Esophagus squamous epithelium (tissue), 4 donors: ENCODE measurements around a stretch of chr3.

GRCh38 chr3:62202964-62204174 is 115.5 kb upstream of the C3orf14 start:
- PRO-cap: no peak
- RAMPAGE, long total RNA, 4 experiments: no peak in any of the 4 experiments

DNA sequence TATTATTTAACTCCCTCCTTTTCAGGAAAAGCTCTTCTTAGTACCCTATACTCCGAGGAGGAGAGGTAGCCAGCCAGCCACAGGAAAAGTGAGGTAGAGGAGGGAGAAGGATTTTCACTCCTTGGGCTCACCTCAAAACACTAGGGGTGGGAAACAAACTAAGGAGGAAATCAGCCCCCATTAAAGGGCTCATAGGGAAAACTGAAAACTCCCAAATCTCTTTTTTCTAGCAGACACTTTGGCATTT is 16.6 kb downstream of the FEZF2 start:
- PRO-cap: unidirectional peak, plus-strand start at position 54 of the sequence
- RAMPAGE, long total RNA, 4 experiments: no peak in any of the 4 experiments

DNA sequence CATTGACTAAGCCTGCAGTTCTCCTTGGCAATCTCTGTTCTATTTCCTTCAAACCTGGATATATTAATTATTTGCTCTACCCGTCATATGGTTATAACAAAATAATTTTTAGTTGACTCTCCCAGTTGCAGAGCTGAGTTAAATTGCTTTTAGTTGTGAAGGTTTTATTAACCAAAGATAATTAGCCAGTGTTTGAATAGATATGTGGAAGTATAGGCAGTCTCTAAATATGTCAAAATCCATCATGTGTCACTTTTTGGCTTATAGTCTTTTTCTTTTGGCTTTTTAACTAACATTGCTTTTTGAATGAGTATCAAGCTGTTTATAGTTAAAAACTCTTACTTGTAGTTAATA is 118.6 kb upstream of the SYNPR start:
- PRO-cap: no peak
- RAMPAGE, long total RNA, 4 experiments: no peak in any of the 4 experiments

DNA sequence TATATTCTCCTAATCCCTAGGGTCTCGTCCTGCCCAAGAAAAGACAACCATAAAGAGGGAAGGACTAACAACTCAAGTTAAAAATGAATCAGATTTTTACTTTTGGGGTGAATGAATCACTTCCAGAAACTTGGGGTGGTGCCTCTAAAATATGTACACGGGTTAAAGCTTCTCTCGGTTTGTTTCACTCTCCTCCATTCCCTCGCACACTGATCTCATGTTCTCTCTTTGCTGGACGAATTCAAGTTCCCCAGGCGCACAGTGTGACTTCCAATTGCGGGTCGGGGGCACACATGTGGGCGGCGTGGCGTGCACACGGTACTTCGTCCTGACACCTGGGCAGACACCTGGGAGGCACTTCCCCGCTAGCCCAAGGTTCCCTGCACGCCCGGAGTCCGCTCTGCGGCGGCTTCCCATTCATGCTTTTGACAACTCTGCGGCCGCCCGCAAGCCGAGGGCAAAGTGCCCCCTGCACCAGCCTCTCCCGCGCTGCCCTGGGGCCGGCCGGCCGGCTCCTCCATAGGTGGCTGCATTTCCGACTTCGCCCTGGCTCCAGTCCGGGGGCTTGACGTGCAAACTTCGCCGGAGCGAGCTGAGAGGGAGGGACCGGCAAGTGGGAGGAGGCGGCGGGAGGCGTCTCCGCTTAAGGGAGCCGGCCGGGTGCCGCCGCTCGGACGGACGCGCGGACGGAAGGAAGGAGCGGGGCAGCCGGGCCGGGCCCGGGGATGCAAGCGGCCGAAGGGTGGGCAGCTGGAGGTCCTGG is 48.0 kb downstream of the ATXN7 start:
- PRO-cap: bidirectional peak, plus-strand start at position 646 of the sequence, minus-strand start at position 559 of the sequence
- RAMPAGE, long total RNA, 4 experiments: start-site peak on the plus strand in 1 of 4 experiments, centred at position 643 of the sequence, 12 reads per replicate

DNA sequence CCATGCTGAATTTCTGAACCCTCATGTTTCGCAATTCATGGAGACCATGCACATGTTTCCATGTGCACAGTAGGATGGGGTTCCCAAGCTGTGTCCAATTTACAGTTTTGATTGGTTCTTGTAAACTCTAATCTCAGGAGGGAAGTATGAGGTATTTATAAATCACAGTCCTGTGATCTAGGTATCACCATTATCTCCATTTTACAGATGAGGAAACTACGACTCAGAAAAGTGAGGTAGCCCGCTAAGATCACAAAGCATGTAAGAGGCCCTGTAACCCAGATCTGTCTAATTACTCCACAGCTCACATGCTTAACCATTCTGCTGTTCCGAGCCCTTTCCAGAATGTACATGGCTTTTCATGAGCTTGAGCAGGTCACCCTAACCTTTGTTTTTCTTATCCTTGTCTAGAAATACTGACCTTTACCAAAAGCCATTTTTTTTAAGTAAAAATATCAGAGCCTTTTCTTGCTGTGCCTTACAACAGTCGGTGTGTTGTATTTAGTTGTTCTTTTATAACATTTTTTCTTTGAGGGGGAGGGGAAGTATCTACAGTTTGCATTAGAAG is 56.6 kb downstream of the ATXN7 start:
- PRO-cap: no peak
- RAMPAGE, long total RNA, 4 experiments: no peak in any of the 4 experiments

GRCh38 chr3:63926129-63926648 is 62.5 kb downstream of the ATXN7 start:
- PRO-cap: no peak
- RAMPAGE, long total RNA, 4 experiments: no peak in any of the 4 experiments

GRCh38 chr3:63969784-63970188 is 53.5 kb downstream of the PSMD6 start:
- PRO-cap: no peak
- RAMPAGE, long total RNA, 4 experiments: no peak in any of the 4 experiments

- PRO-cap: no peak
- RAMPAGE, long total RNA, 4 experiments: no peak in any of the 4 experiments
Measured at GRCh38 chr3:63979387-63980341, 43.6 kb downstream of the PSMD6 start.

GRCh38 chr3:64000215-64001425 is 22.7 kb downstream of the PSMD6 start:
- PRO-cap: no peak
- RAMPAGE, long total RNA, 4 experiments: no peak in any of the 4 experiments

DNA sequence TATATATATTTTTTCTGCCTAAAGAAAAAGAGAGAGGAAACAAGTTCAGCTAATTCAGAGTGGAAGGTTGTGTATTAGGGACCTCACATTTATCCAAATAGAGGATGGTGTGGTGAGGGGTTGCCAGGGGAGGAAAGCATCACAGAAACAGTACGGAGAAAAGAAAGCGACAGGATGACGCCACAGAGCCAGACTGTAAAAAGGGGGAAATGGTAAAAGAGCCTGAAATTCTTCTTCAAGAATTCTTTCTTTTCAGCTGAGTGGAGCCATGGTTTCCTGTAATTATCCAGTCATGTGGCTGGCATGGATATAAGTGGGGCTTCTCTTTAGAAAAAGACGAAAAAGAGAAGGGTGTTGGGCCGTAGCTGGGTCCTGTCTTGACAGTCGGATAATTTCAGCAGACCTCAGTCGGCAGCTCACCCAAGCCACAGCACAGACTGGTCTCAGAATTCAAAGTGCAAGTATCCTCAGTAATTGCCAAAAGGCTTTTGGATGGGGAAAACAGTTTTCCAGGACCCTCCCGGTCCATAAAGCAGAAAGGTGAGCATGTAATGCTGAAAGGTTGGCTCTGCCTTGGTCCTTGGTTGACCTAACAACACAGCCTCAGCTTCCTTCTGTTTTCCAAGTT is 24.6 kb upstream of the PSMD6 start:
- PRO-cap: no peak
- RAMPAGE, long total RNA, 4 experiments: no peak in any of the 4 experiments

GRCh38 chr3:64159705-64160422 is 65.4 kb downstream of the PRICKLE2 start:
- PRO-cap: no peak
- RAMPAGE, long total RNA, 4 experiments: no peak in any of the 4 experiments

DNA sequence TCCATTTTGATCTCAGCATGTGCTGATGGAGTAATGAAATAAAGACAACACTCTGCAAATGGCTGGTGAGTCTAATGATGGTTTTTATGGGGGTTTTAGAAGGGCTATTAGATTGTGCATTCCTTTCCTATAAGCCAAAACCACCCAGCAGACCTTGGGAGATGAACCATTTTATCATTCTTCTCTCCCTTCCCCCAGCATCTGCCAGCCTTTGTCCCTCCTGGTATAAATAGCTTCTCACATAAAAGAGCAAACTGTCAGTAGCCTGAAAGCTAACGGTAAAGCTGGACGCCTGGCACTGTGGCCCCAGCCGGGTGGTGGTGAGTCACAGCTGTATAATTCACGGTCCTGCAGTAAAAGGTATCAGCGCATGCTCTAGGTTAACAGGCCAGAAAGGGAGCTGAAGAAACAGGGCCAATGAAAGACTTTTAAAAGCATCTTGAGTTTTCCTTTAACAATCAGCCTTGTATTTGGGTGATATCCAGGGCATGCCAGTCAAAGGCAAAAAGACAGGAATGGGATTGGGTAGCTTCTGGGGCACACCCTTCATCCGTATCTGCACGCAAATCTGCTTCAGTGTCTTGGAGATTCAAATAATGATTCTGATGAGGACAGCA is 37.6 kb downstream of the PRICKLE2 start:
- PRO-cap: no peak
- RAMPAGE, long total RNA, 4 experiments: no peak in any of the 4 experiments

GRCh38 chr3:64813524-64814188 is 125.9 kb upstream of the ADAMTS9 start:
- PRO-cap: no peak
- RAMPAGE, long total RNA, 4 experiments: no peak in any of the 4 experiments

GRCh38 chr3:64920409-64921040 is 232.7 kb upstream of the ADAMTS9 start:
- PRO-cap: no peak
- RAMPAGE, long total RNA, 4 experiments: no peak in any of the 4 experiments

GRCh38 chr3:65020223-65020567 is 332.4 kb upstream of the ADAMTS9 start:
- PRO-cap: no peak
- RAMPAGE, long total RNA, 4 experiments: no peak in any of the 4 experiments

- PRO-cap: no peak
- RAMPAGE, long total RNA, 4 experiments: no peak in any of the 4 experiments
Measured at GRCh38 chr3:65532676-65533290, 505.9 kb downstream of the MAGI1 start.

GRCh38 chr3:65591157-65592103 is 447.3 kb downstream of the MAGI1 start:
- PRO-cap: no peak
- RAMPAGE, long total RNA, 4 experiments: no peak in any of the 4 experiments

DNA sequence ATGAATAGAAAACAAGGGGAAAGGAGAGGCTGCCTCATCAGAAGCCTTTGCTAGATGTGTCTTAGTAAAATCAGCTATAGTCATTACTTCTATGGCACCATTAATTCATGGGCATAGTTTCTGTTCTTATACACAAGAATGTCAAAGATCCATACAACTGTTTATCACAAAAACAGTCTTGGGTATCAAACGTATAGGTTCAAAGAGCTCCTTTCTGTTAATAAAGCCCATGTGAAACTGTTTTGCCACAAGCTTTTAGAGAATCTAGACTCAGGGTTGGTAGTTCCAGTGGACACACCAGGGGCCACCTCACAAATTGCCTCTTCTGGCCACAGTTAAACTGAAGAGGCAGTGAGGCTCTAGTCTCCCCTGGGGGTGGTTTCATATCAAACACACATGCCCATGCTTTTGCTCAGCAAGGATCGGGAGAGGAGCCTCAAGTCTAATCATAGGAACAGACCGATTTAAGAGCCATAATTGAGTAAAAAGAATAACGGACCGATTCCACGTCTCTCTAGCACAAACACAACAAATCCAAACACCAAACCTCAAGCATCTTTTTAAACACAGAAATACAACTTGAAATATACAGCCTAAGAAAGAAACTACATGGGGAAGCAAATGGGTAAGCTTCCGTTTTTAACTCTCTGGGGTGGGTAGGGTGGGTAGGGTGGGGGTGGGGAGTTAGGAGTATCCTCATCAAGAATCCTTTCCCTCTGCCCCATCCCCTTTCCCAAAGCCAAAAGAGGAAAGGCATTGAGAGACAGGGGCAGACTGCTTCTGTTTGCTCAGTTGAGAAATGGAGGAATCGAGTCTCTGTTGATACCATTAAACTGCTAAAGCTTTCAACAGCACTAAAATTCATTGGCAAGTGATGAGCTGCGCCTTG is 443.3 kb downstream of the MAGI1 start:
- PRO-cap: no peak
- RAMPAGE, long total RNA, 4 experiments: no peak in any of the 4 experiments

- PRO-cap: no peak
- RAMPAGE, long total RNA, 4 experiments: no peak in any of the 4 experiments
Measured at GRCh38 chr3:65596959-65597762, 441.6 kb downstream of the MAGI1 start.

GRCh38 chr3:65807121-65807643 is 231.5 kb downstream of the MAGI1 start:
- PRO-cap: no peak
- RAMPAGE, long total RNA, 4 experiments: no peak in any of the 4 experiments